Colic lymph node (tissue), 1 donor: ENCODE measurements around a stretch of chr21.

GRCh38 chr21:5104614-5105026, 5416.8 kb upstream of the TPTE start:
- PRO-cap: unidirectional peak, minus-strand start at chr21:5104747

DNA sequence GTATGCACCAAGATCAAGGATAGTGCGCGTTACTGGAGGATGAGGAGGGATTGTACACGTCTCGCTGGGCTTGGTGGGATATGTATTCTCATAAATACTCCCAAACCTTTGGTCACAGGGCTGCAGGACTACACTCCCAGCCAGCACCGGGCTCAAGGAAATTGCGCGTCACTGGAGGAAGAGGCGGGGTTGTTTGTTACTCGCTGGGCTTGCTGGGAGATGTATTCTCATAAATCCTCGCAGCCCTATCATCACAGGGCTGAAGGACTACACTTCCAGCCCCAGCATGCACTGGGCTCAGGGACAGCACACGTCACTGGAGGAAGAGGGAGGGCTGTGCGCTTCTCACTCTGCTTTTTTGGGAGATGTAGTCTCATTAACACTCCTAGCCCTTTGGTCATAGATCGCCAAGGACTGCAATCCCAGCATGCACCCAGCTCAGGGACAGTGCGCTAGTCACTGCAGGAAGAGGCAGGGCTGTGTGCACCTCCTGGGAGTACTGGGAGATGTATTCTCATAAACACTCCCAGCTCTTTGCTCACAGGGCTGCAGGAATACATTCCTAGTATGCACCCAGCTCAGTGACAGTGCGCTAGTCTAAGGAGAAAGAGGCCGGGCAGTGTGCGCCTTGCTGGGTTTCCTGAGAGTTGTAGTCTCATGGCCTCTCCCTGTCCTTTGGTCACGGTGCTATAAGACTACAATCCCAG, 4151.4 kb upstream of the TPTE start:
- PRO-cap: no peak

- PRO-cap: no peak
These were observed 3668.6 kb upstream of the TPTE start for GRCh38 chr21:6852887-6853117.

- PRO-cap: no peak
These were observed 1533.0 kb upstream of the TPTE start for GRCh38 chr21:8987945-8989301.

DNA sequence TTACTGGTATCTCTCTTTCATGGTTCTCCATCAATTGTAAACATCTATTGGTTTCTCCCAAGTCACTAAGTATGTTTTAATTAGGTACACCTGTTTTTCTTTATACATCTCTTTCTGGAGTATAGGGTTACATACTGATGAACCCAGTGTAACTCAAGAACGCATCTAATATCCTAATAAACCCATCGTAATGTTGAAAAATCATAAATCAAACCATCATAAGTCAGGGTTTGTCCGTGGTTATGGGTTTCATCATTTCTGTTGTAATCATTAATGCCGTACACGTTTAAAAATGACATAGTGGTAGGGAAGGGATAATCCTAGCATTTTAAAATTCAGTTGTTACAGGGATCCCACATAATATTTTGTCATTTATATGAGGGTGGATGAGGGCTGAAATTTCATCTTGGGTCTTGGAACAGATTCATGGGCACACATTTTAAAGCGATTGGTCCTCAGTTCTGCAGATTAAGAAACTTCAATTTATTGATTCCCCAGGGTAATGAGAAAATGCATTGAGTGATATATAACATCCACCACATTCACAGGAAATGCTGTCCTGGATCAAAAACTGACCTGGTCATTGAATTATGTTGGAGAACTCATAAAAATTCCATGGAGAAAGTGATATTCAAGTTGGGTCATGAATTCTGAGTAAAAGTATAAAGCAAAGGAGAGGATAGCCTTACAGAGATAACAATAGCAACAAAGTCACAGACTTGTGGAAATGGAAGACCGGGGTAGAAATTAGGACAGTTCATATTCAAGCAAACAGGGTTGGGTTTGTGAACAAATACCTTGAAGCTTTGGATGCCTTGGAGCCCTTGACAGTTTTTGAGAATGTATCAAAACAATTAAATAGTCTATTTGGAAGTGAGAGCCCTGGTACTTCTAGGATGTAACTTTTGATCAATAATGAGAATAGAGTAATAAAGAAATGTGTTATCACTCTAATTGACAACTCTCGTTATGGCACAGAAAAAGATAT, 1527.3 kb upstream of the TPTE start:
- PRO-cap: no peak

- PRO-cap: unidirectional peak, plus-strand start at chr21:9325024
These were observed 1196.6 kb upstream of the TPTE start for GRCh38 chr21:9324780-9325284.

GRCh38 chr21:10342338-10342796, 179.0 kb upstream of the TPTE start:
- PRO-cap: no peak

GRCh38 chr21:14454196-14454889, 71.4 kb upstream of the HSPA13 start:
- PRO-cap: no peak

DNA sequence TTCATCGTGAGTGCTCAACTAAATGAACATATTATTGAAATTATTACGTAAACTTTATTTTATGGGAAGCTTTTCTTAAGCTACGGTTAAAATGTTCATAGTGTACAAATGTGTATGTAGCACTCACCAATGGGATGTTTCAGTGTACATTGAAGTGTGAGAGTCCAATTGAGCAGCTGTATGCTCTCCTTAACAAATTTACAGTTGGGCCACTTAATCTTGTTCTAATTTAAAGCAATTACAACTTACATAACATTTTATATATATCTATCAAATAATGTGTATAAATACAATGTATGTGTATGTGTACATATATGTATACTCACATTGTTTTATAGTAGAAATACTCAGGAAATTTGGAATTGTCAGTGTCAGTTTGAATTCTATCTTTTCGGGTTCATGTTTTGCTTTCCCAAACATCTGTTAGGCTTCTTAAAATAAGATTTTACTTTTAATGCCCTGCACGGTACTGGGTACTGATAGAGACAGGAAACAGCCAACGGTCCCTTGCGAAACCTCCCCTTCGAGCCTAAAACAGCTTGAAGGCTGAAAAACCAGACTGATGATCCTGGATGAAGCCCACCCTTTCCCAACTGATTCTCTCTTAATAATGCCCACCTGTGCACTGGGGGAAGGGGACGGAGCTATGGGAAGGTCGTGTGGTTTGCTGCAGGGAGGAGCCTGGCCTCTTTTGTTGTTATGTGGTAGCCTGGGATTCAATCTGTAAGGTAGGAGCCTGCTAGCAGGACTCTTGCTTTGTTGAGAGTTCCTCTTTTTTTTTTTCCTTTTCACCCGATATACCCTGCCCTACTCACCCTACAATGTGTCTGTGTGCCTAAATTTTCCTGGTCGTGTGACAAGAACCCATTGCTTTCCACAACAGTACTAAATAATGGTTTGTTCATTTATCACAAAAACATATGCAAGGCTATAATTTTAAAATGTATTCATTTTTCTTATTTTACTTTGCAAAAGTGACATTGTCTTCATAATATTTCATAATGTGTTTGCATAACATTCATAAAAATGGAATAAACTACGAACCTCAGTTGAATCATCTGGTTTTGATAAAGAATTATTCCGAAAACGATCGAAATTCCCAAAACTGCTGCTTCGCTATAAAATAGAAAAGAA, 25.6 kb downstream of the SAMSN1 start:
- PRO-cap: no peak

DNA sequence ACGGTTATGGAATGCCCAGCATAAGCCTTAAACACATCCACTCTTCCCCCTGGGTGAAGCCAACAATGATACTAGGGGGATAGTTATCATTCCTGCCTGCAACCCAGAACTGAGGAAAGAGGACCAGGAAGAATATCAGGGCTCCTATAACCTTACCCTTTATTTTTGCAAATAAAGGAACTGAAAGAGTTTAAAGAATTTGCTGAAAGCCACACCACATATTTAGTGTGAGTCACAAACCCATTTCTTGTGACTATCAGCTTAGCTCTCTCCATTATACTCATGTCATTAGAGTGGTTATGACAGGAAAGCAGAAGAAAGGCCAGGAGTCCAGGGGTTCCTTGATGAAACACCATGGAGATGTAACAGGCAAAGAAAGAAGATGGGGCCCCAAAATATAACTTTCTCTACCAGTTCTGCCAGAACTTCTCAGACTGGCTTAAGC, 141.1 kb upstream of the SAMSN1 start:
- PRO-cap: no peak

GRCh38 chr21:14989187-14990043, 75.4 kb downstream of the NRIP1 start:
- PRO-cap: no peak

DNA sequence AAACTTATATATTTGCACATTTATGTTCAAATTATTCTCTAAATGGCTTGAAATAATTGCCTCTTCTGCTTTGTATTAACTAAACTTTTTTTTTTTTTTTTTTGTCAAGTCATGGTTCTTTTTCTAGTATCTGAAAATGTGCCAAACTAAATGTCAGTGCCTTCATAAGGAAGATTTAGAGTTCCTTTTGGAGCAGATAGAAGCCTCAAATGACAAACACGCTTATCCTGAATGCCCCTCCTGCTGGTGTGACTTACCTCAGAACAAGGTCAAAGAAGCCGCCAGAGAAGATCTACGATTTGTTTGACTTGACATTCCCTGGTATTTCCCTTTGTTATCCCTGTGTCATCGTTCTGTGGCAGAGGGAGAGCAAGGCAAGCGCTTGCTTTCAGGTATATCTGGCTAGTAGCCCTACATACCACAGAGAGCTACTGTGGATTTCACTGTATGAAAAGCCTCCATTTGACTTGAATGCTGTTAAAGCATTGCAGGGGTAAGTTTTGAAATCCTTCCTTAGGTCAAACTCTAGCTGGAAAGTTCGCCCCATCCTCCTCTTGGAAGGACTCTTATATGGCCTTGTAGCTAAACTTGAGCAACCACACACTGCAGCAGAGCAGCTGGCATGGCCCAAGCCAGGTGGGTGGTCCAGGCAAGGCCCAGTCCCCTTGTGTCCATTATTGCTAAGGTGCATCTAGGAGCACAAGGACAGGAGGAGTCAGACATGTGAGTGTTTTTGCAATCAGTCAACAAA, 285.5 kb upstream of the USP25 start:
- PRO-cap: no peak

GRCh38 chr21:15731216-15731641, 1.4 kb downstream of the USP25 start:
- PRO-cap: no peak

GRCh38 chr21:16308125-16308716, 578.4 kb downstream of the USP25 start:
- PRO-cap: no peak

DNA sequence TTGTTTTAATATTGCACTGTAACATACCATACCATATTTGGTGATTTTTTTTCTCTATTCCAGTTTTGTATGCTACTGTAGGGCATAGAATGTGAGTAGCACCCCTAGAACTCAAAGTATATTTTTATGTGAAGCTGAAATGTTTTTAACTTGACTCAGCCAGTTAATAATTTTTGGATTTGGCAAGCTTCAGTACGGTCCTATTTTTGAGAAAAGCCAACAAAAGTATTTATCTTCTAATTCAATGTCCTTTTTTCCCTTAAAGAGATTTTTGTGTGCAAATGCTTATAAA, 593.8 kb downstream of the USP25 start:
- PRO-cap: no peak

DNA sequence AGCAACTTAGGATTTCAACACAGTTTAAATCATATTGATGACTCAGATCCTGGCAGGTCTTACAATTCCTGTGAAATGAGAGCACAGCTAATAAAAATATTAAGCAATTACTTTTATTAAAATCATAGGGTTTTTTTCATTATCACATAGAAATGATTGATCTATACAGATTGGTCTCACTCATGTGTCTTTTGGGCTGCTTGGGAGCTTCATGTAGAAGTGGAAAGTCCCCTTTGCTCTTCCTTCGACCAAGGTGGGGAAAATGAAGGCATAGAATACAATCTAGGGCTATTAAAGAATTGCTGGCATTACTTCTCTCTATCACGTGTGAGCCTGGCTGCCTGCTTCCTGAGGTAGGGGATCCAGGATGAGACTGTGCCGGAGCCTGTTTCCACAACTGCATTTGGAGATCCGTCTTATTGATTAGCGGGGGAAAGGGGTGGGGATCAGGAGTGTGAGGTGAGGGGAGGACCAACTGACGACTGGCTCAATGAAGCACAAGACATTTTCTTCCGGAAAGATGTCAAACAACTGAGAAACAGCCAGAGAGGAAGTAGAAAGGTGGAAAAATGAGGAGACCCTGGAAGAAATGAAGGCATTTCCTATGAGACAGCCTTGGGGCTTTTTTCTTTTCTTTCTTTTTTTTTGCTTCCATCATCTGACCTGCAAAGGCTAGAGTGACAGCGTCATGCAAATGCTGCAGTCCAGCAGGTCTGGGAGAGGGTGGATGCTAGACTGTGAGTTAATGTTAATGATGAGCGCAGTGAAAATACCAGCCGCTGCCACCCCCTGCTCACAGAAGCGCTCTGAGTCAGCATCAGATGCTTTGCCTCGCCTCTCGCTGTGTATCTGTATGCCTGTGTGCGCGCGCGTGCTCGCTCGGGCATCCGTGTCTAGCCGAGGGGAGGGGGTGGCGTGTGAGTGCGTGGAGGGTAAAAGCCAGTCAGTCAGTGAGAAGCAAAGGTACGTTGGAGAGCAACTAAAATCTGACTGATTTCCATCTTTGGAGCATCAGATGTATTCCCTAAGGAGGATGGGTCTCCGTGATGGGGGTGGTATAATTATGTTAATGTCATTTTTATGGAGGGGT, 858.3 kb downstream of the USP25 start:
- PRO-cap: bidirectional peak, plus-strand start at position 900 of the sequence, minus-strand start at position 808 of the sequence

DNA sequence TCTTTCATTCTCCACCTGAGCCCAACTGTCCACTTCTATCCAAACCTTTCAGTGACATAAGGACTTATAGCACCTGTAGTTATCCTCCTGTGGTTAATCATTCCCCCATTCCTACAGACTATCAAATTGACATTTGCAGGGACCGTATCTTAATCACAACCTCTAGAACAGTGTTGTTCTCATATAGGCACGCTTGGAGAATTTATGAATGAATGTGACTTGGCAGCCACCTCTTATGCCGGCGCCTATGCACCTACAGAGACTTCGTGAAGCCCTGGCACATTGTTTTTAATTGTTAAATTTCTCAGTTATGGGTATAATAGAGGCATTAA, 83.8 kb upstream of the CXADR start:
- PRO-cap: unidirectional peak, minus-strand start at position 202 of the sequence

GRCh38 chr21:17460952-17461443, 51.8 kb upstream of the CXADR start:
- PRO-cap: no peak

- PRO-cap: no peak
These were observed 683 bp upstream of the BTG3 start for GRCh38 chr21:17613441-17613727.

GRCh38 chr21:17796464-17796943, 22.7 kb downstream of the C21orf91 start:
- PRO-cap: no peak